Type B pancreatic cell (in vitro differentiated cells): ENCODE data around the gene LMO7.

DNA sequence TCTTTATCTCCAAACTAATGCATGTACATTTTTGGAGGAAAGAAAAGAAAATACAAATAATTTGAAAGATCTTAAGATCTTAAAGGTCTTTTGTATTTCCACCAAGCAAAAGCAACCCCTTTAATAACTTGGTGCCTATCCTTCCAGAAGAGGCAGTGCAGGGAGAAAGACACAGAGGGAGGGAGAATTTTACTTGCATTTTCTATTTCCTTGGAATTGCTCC lies 1143.2 kb downstream of the KLF5 start:
- PRO-cap, result no peak

DNA sequence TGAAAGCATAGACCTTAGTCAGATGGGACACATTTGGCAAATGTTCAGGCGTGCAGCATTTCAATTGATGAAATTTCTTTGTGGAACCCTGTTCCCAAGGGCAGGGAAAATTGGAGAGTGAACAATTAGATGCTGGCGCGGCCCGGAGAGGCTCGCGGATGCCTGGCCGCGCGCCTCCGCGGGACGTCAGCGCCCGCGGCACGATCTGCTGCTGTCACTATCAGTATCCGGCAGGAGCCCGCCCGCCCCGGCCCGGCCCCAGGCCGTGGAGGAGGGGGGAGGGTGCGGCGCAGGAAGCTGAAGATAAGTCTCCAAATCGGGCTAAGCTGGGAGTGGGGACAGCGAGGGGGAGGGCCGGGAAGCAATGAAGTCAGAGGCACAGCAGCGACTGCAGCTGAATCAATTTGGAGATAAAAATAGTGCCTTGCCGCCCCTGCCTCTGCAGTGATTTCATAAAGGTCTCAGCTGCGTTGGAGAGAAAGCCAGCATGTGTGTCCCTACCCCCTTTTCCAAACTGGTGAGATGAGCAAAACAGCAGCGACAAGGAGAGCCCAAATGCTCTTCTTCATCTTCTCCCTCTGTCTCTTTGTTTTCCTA lies 906.2 kb downstream of the TBC1D4 start:
- PRO-cap, result no peak

- PRO-cap, result no peak
Measured at GRCh38 chr13:75292010-75292411, 190.0 kb downstream of the TBC1D4 start.

DNA sequence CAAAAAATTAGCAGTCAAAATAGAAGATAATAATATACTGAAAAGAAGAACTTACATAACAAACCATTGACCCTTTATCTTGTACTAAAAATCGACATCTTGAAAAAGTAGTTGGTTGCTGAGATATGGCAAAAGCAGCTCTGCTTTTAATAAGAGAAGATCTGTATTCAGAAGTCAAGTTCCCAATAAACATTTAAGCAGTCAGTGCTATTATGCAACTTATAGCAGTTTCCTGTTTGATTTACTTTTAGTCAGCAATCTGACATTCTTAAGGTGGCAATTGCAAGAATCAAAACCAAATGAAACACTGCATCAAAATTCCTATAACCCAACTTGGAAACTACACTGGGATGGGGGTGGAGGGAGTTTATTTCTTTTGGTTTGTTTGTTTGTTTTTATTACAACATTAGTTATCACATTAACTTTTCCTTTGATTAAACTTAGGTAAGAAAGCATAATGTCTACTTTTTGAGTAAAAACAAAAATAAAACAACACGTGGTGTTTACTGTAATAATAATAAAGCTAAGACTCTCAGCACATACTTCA lies 165.5 kb downstream of the TBC1D4 start:
- PRO-cap, result no peak

DNA sequence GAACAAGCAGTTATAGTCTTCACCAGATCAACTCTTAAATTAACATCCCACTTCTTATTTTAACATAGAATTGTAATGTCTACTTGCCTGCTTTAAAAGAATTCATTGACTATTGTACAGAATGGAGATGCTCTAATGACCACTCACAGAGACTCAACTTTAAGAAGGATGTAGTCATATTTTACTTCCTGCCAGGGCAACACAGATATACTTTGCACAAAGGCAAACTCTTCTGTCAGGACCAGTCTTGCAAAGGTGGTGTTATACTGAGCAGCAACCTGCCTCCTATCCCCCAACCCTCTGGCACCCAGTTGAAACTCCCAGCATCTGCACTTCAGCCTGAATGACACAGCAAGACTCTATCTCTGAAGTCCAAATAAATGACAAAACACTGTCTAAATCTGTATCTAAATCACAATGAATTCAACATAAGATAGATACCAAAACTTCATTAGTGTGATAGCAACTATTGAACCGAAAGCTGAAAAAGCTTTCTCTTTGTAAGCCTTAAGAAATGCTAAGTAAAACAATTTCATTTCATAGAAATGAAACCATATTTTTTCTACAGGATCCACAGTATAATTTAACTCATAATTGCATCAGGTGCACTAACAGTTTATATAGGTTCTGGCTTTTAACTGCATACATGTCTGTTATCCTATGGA lies 163.8 kb downstream of the TBC1D4 start:
- PRO-cap, result no peak

- PRO-cap, result bidirectional peak, plus-strand start at chr13:75480908, minus-strand start at chr13:75480728; bidirectional peak, plus-strand start at chr13:75481134, minus-strand start at chr13:75481015
Measured at GRCh38 chr13:75480503-75481212, 1.3 kb downstream of the TBC1D4 start.

- PRO-cap, result bidirectional peak, plus-strand start at chr13:75636330, minus-strand start at chr13:75636178; unidirectional peak, minus-strand start at chr13:75636404
Measured at GRCh38 chr13:75636072-75637288, at the start of gene LMO7. Gene LMO7 (plus strand): TSS chr13:75636330.

DNA sequence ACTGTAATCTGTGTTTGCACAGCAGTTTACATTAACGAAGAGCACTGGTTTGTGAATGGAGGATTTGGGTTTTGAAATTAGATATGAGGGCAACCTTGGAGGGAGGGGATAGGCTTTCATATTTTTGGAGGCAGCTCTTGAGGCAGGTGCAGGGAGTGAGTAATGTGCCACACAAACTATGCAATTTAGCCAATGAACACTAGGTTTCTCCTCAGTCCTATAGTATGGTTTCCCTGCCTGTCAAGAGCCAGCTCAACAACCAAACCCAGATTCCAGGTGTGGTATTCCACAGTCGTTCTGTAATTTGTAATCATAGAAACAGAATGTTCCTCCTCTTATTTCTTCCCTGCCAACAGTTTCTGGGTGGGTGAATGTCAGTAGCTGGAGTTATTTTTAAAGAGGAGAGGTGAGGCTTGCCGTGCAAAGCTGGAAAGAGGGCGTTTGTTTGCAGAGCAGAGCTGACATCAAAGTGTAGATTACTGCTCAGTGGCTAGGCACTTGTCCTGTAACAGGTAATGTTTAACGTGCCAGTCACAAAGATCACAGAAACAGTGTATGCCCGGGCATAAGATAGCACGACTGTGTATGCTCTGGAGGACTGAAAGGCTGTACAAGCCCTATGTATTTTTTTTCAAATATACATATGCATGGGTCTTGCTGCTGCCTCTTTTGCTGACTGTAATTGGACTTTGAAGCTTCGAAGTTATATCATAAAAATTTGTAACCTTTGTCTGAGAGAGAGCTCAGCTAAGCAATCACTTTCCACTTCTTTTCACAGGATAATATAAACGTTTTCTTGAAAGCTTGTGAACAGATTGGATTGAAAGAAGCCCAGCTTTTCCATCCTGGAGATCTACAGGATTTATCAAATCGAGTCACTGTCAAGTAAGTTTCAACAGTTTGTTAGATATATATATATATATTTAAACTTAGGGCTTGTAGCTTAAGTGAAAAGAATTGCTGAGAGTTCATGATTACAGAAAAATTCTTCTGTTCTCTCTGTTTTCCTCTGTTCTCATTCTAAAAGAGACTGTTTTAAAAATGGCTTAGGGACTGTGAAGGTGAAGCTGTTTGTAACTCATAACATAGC lies 124.4 kb downstream of the LMO7 start:
- PRO-cap, result bidirectional peak, plus-strand start at position 423 of the sequence, minus-strand start at position 308 of the sequence; bidirectional peak, plus-strand start at position 543 of the sequence, minus-strand start at position 610 of the sequence

GRCh38 chr13:75857795-75858817 lies 222.0 kb downstream of the LMO7 start:
- PRO-cap, result no peak

- PRO-cap, result no peak
Measured at GRCh38 chr13:76014871-76015349, 378.8 kb downstream of the LMO7 start.

DNA sequence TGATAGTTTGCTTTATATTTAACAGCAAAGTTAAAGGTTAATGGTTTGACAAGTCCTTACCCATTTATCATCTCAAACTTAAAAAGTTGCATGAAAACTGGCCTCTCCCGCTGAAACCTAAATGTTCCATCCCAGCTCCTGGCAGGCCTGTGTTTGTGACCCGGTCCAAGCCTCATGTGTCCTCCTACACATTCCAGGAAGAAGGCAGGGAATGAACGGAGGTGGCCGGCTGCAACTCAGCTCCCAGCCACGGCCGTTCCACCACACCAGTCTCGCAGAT lies 56.6 kb downstream of the KCTD12 start:
- PRO-cap, result no peak

DNA sequence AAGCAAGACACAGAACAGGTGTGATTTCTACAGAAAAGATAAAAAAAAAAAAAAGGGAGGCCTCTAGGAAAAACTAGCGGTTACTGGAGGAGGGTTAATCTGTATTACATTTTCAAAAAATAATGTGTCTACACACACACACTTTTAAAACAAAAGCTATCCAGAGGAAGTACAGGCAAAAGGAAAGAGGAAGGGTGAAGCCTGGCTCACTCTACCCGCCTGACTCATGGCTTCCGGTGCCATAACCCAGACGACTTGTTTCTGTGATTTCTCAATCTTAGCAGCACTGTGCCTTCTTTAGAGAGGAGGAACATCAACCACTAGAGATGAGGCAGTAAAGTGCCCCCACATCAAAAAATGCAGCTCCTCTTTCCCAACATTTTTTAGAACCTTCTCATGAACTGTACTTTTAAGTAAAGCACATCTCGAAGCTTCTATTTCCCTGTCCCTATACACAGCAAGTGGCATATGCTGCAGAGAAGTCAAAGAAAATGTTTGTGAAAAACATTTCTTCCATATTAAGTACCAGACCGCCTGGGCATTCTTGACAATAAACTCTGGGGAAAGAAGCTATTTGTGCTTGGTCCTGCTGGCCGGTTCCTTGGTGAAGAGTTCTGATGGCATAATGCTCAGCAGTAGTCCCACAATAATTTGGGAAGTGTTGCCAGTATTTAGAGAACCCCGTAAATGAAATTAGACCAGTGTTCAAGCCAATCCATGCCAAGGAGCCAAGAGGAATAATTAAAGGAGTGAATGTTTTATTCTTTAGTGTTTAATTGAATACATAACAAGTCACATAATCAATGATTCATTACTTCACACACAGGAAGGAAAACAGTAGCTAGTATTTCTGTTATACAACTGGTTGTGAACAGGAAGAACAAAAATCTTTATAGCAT lies 6.5 kb downstream of the KCTD12 start:
- PRO-cap, result no peak

DNA sequence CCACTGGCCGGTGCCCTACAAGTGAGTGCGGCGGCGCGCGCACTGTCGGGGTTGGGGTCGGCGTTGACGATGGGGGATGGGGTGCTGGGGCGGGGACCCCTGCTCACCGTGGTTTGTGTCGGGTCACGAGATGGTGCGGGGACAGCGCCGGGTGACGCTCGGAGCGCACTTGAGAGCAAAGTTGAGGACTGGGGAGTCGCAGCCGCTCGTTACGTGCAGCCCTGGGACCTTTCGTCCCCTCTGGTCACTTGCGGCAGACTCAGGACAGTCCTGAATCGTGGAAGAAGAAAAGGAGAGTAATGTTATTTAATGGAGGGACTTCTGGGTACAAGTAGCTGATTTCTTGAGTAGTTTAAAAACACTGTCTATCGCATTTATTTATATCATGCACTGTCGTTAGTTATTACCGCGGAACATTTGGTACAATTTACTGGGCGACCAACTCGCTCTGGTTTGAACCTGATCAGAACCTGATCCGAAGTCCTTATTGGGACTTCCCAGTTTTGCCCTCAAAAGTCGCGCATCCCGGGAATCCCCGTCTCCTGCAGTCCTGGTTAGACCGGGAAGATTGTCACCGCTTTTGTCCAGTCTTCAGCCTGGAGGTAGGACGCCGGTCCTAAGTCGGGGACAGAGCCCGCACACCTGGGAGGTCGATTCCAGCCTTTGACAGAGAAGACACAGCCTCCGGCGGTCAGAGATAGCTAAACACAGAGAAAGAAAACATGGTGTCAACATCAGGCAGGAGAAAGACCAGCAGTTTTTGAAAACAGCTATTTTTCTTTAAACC lies 563 bp downstream of the CLN5 start:
- PRO-cap, result bidirectional peak, plus-strand start at position 172 of the sequence, minus-strand start at position 71 of the sequence

- PRO-cap, result no peak
Measured at GRCh38 chr13:77000763-77001691, 9.1 kb downstream of the CLN5 start.

GRCh38 chr13:77051788-77052453 lies 25.0 kb upstream of the FBXL3 start:
- PRO-cap, result no peak

- PRO-cap, result no peak
Measured at GRCh38 chr13:77136886-77137594, 110.1 kb upstream of the FBXL3 start.

GRCh38 chr13:77157881-77158242 lies 130.9 kb upstream of the FBXL3 start:
- PRO-cap, result no peak

GRCh38 chr13:77205198-77205748 lies 121.6 kb downstream of the MYCBP2 start:
- PRO-cap, result no peak

- PRO-cap, result no peak
Measured at GRCh38 chr13:77300178-77300623, 26.7 kb downstream of the MYCBP2 start.

- PRO-cap, result no peak
Measured at GRCh38 chr13:77338772-77339988, 12.3 kb upstream of the MYCBP2 start.